ENCODE results near the gene GRB10.

DNA sequence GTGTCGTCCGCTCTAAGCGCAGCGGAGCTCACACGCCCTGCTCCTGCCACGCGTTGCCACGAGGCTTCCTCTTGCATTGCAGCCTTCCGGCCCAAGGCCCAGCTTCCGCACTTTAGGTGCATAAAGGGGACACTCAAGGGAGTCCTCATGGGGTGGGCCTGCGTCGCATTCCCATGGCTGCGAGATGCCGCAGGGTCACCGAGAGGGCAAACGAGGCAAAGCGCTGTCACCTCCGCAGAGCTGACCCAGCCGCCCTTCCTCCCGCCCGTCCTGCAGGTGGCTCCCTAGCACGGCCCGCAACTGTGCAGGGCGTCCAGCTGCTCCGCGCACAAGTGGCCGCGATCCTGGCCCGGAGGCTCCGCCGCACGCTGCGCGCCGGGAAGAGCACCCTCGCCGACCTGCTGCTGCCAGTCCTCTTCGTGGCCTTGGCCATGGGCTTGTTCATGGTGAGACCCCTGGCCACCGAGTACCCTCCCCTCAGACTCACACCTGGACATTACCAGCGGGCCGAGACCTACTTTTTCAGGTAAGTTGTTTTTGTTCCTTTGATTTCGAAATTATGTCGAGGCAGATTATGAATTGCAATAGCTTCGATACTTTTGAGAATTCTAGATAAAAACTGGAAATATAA, 283.6 kb downstream of the ABCA13 start:
- PRO-cap, result no peak

GRCh38 chr7:48496804-48497129, 325.5 kb downstream of the ABCA13 start:
- PRO-cap, result no peak

DNA sequence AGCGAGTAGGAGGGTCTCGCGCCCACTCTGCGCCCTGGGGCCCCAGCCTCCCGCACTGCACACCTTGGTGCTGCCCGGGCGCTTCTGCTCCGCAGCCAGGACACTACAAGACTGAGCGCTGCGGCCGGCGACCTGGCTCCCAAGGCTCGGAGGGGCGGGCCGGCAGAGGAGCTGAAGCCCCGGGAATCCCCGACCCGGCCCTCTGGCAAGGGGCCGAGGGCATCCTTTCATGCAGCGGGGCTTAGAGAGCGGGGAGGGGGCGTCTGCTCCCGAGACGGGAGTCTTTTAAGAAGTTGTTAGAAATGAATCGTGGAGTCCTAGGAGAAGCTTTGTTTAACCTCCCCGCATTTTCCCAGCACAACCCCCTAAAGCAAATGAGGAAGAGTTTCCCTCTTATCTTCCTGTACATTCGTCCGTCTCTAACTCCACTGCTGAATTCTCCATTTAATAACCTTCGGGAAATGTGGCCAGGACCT, 1.1 kb downstream of the VWC2 start:
- PRO-cap, result no peak

GRCh38 chr7:50310980-50311417, 6.5 kb downstream of the IKZF1 start:
- PRO-cap, result no peak

DNA sequence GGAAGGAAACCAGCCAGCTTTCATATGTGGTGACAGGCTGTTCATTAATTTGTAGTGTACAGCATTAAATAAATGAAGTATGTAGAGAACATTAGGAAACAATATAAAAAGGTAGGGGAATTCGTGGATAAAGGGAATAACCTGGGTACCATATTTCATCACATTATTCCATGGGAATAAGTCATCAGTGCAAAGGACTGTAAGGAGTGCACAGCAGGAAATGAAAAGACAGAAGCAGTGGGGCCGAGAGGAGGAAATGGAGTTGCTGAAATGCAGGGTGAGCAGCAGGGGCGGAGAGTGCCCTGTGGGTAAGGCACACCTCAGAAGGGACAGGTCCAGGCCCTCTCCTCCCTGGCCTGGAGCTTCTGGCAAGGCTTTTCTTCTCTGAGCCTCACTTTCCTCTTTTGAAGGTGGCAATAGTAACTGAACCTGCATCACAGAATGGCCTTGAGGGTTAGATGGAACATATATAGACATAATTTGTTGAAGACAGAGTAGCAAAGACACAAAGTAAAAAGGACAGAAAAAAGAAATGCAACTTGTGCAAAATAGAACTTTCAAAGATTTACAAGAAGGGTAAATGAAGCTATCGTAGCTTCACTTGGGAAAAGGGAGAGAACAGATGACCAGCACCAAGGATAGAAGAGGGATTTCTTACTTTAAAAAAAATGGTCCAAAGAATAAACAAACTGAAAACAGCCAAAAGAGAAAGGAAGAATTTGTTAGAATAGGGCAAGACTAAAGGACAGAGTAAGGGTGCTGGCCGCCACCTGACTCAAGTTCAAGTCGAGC, 26.3 kb downstream of the IKZF1 start:
- PRO-cap, result no peak

GRCh38 chr7:50336114-50336999, 31.8 kb downstream of the IKZF1 start:
- PRO-cap, result no peak

- PRO-cap, result no peak
These were observed 71.9 kb downstream of the GRB10 start for GRCh38 chr7:50710777-50711265.

- PRO-cap, result no peak
These were observed at the start of gene GRB10 for GRCh38 chr7:50782372-50783346. GRB10 (minus strand) TSS chr7:50782896.

DNA sequence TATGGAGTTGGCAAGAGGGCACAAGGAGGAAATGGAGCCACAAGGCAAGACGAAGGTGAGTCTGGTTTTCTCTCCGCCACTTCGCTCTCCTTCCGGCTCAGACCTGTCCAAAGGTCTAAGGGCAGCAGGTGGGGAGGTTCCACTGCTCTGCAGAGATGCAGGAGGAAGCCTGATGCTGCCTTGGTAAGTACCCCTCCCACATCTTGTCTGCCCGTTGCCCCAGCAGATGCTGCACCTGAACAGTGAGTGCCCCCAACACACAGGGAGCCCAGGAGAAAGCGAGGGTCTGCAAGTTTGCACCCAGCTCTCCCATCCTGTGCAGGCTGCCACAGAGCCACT, 235.3 kb downstream of the COBL start:
- PRO-cap, result no peak

- PRO-cap, result no peak
These were observed 74.3 kb downstream of the COBL start for GRCh38 chr7:51242144-51242781.

DNA sequence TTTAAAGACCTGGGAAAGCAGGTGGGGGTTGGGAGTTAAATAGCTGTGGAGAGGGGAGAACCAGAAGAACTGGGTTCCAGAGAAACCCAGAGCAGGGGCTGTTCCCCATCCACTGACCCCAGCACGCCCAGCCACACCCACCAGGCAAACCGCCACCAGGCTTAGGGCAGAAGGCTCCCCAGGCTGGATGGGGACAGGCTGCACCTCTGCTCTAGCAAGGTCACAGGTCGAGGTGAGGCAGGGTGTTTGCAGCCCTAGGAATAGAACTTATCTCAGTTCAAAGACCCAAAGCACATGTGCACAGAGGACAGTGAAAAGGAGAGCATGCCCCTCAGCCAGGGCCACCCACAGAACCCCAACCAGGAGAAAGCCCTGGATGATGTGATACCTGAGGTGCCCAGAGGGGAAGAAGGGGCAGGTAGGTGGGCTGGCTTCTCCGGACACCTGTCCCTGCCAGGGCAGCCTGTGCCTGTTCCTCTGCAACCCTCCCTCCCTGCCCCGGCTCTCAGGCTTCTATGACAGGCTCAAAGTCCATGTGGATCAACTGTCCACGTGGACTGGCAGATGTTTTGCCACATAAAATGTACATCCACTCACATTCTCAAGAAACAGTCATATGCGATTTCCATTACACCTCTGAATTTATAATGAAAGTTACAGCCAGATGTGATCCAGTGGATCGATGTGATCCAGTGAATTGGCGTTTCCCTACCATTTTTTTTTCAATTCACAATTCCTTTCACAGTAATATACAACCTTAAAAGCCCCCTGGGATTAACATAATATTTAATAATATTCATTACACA, 51.2 kb downstream of the COBL start:
- PRO-cap, result no peak

GRCh38 chr7:53418425-53419151, 383.2 kb downstream of the POM121L12 start:
- PRO-cap, result no peak

DNA sequence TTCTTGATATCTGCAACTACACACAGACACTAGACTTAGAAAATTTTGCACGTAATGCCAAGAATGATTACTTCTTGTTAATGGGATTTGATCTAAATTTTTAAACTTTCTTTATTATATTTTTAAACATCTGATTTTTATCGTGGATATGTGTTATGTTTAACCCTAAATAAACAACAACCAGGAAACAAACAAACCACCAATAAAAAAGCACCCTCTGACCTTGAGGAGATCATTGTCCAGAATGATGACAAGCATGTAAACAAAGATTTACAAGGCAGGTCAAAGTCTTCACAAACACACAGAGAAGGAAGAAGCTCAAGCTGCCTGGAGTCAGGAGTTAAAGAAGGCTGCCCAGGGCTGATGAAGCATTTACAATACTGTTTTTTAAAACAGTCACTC, 31.1 kb upstream of the EGFR start:
- PRO-cap, result no peak

- PRO-cap, result no peak
These were observed 3.0 kb downstream of the EGFR start for GRCh38 chr7:55021610-55022339.

GRCh38 chr7:55046175-55047284, 27.7 kb downstream of the EGFR start:
- PRO-cap, result no peak

- PRO-cap, result no peak
These were observed 51.5 kb downstream of the EGFR start for GRCh38 chr7:55070166-55070769.

- PRO-cap, result no peak
These were observed 62.2 kb downstream of the EGFR start for GRCh38 chr7:55080785-55081586.

- PRO-cap, result no peak
These were observed 114.9 kb downstream of the EGFR start for GRCh38 chr7:55133586-55134271.

DNA sequence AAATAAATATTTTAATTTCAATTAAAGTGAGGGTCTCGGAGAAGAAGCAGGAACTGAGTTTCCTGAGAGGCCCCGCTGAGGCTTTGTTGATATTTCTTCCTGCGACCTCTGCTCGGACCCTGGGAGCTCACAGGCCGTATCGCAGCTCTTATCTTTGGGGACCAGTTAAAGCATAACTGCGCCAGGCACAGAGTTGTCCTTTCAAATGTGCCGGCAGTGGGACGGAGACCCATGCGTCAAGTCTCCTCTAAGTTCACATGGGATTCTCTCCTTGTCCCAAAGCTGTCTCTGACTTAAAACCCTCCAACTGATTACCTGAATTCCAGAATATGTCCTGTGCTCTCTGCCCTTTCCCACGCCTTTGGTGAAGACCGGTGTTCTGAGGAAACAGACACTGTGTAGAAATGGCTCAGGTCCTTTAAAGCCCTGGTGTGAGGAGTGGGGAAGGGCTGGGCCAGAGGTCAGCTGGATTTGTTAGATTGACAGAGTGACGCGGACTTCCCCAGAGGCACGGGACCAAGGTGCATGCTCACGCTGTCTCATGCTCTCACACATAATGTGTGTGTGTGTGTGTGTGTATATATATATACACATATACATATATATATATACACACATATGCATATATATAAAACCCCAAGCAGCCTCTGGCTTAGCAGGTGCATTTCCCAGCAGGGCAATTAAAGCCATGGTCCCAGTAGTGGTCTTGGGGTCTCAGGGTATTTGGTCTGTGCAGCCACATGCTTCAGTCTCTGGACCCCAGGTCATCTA, 169.9 kb downstream of the EGFR start:
- PRO-cap, result no peak

DNA sequence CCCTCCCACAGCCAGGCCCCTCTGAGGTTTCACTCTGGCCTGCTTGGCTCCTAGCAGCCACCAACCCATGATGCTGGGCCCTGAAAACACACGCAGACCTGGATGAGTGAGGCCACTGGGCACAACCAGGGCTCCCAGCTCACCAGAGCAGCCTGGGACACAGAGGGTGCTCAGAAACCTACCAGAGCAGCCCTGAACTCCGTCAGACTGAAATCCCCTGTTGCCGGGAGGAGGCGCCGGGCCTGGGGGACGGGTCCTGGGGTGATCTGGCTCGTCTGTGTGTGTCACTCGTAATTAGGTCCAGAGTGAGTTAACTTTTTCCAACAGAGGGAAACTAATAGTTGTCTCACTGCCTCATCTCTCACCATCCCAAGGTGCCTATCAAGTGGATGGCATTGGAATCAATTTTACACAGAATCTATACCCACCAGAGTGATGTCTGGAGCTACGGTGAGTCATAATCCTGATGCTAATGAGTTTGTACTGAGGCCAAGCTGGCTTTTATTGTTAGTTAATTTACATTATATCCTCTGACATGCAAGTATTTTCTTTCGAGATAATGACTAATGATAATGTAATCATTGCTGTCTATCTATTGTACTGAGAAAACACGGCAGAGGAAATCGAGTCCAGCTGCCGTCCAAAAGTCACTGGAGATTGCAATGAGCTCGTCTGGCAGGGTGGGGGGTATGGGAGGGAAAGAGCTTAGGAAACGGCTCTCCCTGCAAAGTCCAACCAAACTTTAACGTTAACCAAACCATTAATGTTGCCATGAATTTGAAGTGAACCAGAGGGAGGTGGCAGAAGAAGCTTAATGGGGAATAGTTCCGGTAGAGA, 172.5 kb upstream of the LANCL2 start:
- PRO-cap, result no peak